Stomach (tissue), 7 donors: ENCODE results near the genes PPM1A and RHOJ.

- PRO-cap: no peak
- RAMPAGE, long total RNA, 5 experiments: no peak in any of the 5 experiments
- RRBS: no CpG with 5 or more reads among the region's 3 CpGs
These were observed 81.1 kb downstream of the GPR135 start for GRCh38 chr14:59384064-59384453.

DNA sequence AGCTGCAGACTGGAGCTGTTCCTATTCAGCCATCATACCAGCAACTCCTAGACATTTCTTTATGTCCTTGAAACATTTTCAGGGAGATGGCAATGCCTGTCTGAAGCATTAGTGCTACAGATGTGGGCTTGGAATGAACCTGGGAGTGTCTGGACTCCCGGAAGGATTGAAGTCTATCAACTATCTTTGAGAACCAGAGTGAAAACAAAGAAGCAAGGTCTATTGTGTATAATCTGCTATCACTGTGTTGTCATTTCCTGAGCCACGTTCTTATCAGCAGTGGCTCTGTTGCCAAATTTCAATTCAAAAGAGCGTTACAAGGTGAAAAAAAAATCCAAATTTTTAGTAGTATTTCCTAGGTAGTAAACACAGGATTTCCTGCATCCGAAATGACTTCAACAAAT lies 58.8 kb downstream of the GPR135 start:
- PRO-cap: no peak
- RAMPAGE, long total RNA, 5 experiments: no peak in any of the 5 experiments
- RRBS: no CpG with 5 or more reads among the region's 4 CpGs

DNA sequence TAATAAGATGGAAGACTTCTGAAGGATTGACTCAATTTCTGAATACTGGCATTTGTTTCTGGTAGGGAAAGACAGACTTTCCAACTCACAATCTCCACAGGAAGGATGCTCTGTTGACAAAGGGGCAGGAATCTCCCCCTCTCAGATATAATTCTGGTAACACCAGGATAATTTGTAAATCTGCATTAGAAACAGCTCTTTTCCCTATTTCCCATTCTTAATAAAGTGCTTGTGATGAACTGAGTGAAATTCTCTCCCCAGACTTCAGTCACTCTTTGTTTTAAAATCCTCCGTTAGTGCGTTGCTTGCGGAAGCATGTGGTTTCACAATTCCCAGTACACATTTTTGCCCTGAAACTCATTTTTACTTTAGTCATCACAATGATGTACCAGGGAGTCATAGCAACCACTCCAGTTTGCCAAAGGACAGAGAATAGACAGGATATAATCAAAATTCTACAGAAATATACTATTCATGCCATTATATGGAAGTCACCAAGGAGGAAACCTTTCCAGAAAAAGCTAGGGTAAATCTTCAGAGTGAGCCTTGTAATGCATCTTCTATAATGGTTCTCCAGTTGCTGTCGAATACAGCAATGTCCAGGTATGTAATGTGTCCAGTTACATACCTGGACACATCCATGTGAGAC lies 58.0 kb downstream of the GPR135 start:
- PRO-cap: no peak
- RAMPAGE, long total RNA, 5 experiments: no peak in any of the 5 experiments
- RRBS: no CpG with 5 or more reads among the region's 4 CpGs

DNA sequence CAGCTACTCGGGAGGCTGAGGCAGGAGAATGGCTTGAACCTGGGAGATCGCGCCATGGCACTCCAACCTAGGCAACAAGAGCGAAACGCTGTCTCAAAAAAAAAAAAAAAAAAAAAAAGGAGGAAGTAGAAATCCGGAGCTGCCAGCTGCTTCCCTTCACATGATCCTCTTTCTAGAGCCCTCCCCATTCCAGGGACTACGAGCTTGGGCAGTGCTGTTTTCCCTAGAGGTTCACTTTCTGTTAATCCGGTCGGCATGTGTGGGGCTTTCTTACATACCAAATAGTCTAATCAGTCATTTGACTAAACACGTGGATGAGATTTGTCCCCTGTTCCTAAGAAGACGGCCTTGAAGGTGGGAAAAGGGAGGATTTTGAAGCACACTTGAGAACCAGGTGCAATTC lies 6.5 kb upstream of the CCDC175 start:
- PRO-cap: no peak
- RAMPAGE, long total RNA, 5 experiments: no peak in any of the 5 experiments
- RRBS: 62% methylated on average over 2 of the region's 11 CpGs

DNA sequence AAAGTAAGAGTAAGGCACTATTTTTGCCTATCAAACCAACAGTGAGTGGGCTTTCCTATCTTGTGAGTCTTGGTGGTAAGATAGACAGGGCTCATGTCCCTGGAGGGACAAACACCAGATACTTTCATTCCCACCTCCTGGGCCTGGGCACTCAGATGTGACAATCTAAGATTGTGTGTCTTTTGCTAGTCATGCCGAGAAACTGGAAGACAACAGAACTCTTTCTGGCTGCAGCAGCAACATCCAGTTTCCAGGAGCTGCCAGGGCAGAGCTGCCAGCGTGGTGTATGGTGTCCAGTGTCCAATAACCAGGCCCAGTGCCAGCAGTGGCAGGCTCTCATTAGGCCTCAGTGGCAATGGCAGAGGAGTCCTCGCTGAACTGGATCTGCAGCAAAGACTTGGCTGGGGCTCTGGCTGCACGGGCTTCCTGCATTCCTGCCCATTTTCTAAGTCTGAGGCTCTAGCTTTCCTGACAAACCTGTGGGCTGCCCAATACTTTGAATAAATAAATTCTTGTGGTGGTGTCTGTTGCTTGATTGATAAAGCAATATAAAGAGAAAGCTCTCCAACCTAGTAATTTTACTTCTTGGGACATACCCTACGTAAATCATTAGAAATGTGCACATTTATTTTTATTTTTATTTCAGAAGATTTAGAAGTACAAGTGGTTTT lies 26.2 kb upstream of the PPM1A start:
- PRO-cap: no peak
- RAMPAGE, long total RNA, 5 experiments: no peak in any of the 5 experiments
- RRBS: no CpG with 5 or more reads among the region's 5 CpGs

DNA sequence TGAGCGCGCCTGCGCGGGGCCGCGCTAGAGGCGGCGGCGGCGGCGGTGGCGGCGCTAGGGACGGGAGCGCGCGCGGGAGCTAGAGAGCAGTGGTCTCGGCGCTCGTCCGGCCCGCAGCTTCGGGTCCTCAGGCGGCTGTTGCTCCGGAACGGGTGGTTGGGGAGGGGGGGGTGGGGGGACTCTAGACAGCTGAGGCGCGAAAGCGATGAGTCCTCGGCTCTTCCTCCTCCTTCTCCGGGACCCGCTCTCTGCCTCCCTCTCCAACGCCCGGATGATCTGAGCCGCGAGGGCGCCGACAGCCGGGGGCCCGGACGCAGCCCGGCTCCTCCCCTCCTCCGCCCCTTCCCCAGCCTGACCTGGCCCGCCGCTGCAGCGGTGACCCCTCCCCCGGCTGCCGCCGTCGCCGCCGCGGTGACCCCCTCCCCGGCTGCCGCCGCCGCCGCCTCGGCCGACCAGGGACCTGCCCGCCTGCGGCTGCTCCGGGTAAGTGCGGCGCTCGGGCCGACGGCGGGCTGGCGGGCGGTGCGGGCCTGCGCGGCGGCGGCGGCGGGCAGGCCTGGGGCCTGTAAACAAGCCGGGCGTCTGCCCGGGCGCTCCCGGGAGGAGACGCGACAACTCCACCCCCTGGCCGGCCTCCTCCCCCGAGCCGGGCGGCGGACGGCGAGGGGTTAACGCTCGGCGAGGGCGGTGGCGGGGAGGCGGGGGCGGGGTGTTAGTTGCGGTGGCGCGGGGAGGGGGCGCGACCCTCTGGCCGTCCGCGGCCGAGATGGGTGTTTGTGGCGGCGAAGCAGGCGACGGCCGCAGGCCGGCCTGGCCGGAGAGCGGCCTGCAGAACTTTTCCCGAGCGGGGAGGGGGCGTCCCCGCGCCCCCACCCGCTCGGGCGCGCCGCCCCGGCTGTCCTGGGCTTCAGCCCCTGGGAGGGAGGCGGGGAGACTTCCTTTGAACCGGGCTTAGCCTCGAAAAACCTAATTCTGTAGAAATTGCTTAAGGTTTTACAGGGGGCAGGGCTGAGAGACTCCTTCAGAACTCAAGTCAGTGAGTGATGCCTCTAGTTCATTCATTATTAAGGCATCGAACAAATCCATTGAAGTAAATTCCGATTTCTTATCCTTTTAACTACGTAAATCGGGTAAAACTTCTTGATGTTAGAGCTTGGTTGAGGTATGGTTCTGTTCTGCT lies at the start of gene PPM1A:
PPM1A (plus strand) TSS at position 27 of the 1,180 bp plus-strand sequence.
- PRO-cap: bidirectional peak, plus-strand start at position 27 of the sequence, minus-strand start outside the sequence; bidirectional peak, plus-strand start at position 773 of the sequence, minus-strand start at position 273 of the sequence
- RAMPAGE, long total RNA, 5 experiments: no peak in any of the 5 experiments
- RRBS: 2% methylated on average over 52 of the region's 135 CpGs

DNA sequence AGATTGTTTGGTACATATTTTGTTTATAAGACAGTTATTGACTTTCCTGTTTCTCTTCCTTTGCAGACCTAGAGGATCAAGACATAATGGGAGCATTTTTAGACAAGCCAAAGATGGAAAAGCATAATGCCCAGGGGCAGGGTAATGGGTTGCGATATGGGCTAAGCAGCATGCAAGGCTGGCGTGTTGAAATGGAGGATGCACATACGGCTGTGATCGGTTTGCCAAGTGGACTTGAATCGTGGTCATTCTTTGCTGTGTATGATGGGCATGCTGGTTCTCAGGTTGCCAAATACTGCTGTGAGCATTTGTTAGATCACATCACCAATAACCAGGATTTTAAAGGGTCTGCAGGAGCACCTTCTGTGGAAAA lies 33.6 kb downstream of the PPM1A start:
- PRO-cap: no peak
- RAMPAGE, long total RNA, 5 experiments: start-site peak on the plus strand in 3 of 5 experiments, centred at positions 108 to 218 of the sequence, 9 to 23 reads per replicate
- RRBS: no CpG with 5 or more reads among the region's 5 CpGs

- PRO-cap: no peak
- RAMPAGE, long total RNA, 5 experiments: start-site peak on the plus strand in 1 of 5 experiments, at chr14:60292760-60292840 at its widest, 6 reads per replicate
- RRBS: no CpG with 5 or more reads among the region's 7 CpGs
These were observed 43.5 kb downstream of the PPM1A start for GRCh38 chr14:60292200-60293318.

DNA sequence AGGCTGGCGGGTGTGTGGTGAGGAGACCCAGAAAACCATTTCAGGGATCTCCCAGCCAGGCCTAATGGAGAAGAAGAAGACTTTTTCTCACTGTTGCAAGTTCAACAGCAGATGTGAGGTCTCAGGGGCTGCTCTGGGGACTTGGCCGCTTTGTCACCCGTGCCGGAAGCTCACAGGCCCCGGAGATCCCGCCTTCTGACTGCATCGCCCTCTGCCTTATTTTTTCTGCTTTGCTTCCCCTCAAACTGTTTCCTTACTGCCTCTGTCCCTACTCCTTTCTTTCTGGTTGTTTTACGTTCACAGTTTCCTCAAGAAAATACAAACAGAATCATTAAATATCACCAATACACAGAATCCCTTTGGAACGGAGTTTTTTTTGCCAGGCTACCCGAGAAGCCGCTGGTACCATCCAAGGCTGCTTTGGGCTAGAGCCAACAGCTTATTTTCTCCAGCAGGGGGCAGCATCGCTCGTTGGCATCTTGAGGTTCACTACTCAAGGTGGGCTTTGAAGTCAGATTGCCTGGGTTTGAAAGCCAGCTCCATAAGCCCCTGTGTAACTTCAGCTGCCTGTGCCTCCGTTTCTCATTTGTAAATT lies 82.6 kb downstream of the PPM1A start:
- PRO-cap: no peak
- RAMPAGE, long total RNA, 5 experiments: no peak in any of the 5 experiments
- RRBS: no CpG with 5 or more reads among the region's 14 CpGs

- PRO-cap: no peak
- RAMPAGE, long total RNA, 5 experiments: no peak in any of the 5 experiments
- RRBS: no CpG with 5 or more reads among the region's 5 CpGs
These were observed 2.1 kb downstream of the MNAT1 start for GRCh38 chr14:60736479-60737257.

GRCh38 chr14:61178345-61179266 lies 102.5 kb downstream of the TMEM30B start:
- PRO-cap: no peak
- RAMPAGE, long total RNA, 5 experiments: no peak in any of the 5 experiments
- RRBS: no CpG with 5 or more reads among the region's 10 CpGs

DNA sequence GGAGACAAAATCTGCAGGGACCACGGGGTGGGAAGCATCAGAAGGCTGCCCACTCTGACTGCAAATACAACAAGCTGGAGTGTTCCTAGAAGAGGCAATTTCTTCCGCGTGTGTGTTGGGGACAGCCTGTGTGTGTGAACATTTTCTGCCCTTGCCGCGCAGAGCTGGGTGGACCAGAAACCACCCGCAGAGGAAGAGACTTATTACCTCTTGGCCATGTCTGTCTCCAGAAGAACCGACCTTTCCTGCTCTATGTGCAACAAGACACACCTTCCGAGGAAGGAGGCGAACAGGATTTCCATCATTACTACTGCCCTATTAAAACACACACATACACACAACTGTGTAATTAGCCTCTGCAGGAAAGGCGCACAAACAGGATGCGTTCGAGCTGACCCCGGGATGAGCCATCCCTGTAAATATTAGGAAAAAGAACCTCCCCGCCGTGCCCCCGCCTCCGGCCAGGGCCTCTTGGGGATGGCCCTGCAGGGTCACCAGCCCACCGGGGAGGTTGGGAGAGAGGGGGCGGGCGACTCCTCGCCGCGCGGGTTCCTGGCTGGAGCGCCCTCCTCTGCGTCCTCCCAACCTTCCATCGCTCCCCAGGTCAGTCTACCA lies 550 bp upstream of the PRKCH start:
- PRO-cap: no peak
- RAMPAGE, long total RNA, 5 experiments: no peak in any of the 5 experiments
- RRBS: 9% methylated on average over 6 of the region's 27 CpGs

DNA sequence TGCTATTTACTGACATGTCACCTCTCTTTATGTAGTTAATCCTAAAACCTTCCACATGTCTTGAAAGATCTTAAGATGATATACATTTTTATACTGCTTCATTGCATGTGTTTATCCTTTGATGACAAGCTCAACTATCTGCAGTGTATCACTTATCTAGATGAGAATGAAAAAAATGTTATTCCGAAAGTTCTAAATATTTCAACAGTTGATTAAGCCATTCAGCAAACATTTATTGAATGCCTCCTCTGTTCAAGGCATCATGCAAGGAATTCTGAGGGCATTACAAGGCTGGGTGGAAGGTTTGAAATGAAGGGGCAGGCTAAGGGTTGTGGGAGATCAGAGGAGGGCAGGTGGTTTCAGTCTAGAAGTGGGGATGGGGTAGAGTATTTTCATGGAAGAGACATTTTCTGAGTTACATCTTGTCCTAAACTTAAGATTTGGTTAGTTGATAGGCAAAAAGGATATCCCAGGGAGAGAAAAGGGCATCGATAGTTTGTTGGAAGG lies 126.9 kb downstream of the PRKCH start:
- PRO-cap: no peak
- RAMPAGE, long total RNA, 5 experiments: start-site peak on the plus strand in 1 of 5 experiments, centred at position 322 of the sequence, 11 reads per replicate
- RRBS: no CpG with 5 or more reads among the region's 2 CpGs

GRCh38 chr14:61482357-61482760 lies 161.0 kb downstream of the PRKCH start:
- PRO-cap: no peak
- RAMPAGE, long total RNA, 5 experiments: no peak in any of the 5 experiments
- RRBS: no CpG with 5 or more reads among the region's 4 CpGs

- PRO-cap: no peak
- RAMPAGE, long total RNA, 5 experiments: no peak in any of the 5 experiments
- RRBS: no CpG with 5 or more reads among the region's 8 CpGs
These were observed 183.8 kb upstream of the HIF1A start for GRCh38 chr14:61511427-61511989.

GRCh38 chr14:61526899-61527640 lies 168.2 kb upstream of the HIF1A start:
- PRO-cap: bidirectional peak, plus-strand start at chr14:61527236, minus-strand start at chr14:61527033
- RAMPAGE, long total RNA, 5 experiments: no peak in any of the 5 experiments
- RRBS: no CpG with 5 or more reads among the region's 5 CpGs

- PRO-cap: no peak
- RAMPAGE, long total RNA, 5 experiments: no peak in any of the 5 experiments
- RRBS: no CpG with 5 or more reads among the region's 2 CpGs
These were observed 145.1 kb upstream of the HIF1A start for GRCh38 chr14:61550266-61550644.

- PRO-cap: no peak
- RAMPAGE, long total RNA, 5 experiments: no peak in any of the 5 experiments
- RRBS: no CpG with 5 or more reads among the region's 13 CpGs
These were observed 268.4 kb downstream of the SYT16 start for GRCh38 chr14:62080858-62081357.

DNA sequence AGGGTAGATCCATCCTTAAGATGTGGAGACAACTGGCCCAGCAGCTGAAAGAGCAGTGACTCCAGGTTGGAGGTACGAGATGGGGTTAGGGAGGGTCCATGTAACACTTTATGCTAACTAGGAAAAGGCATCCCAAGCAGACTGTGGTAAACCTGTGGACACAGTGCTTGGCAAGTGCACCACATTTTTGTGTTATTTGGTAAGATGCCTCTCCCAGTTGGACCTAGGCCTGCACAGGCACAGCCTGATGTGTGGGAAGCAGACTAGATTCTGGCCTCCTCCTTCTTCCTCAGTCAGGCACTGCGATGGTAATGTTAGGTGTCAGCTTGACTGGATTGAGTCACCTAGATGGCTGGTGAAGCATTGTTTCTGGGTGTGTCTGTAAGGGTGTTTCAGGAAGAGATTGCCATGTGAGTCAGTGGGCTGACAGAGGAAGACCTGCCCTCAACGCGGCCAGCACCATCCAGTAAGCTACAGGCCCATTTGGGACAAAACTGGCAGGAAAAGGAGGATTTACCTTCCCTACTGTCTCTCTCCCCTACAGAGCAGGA lies 25.3 kb upstream of the RHOJ start:
- PRO-cap: no peak
- RAMPAGE, long total RNA, 5 experiments: no peak in any of the 5 experiments
- RRBS: no CpG with 5 or more reads among the region's 4 CpGs

GRCh38 chr14:63203836-63205049 lies at the start of gene RHOJ:
RHOJ (plus strand) TSS chr14:63204443.
- PRO-cap: bidirectional peak, plus-strand start at chr14:63204179, minus-strand start at chr14:63204178; bidirectional peak, plus-strand start at chr14:63204394, minus-strand start at chr14:63204240
- RAMPAGE, long total RNA, 5 experiments: start-site peak on the plus strand in 5 of 5 experiments, at chr14:63204354-63205028 at its widest, 10 to 148 reads per replicate
- RRBS: no CpG with 5 or more reads among the region's 25 CpGs